Rectum (tissue), 1 donor: ENCODE results near the gene EIF4EBP3.

- PRO-cap = no peak
Measured at GRCh38 chr5:140142853-140143886, 17.4 kb downstream of the IGIP start.

DNA sequence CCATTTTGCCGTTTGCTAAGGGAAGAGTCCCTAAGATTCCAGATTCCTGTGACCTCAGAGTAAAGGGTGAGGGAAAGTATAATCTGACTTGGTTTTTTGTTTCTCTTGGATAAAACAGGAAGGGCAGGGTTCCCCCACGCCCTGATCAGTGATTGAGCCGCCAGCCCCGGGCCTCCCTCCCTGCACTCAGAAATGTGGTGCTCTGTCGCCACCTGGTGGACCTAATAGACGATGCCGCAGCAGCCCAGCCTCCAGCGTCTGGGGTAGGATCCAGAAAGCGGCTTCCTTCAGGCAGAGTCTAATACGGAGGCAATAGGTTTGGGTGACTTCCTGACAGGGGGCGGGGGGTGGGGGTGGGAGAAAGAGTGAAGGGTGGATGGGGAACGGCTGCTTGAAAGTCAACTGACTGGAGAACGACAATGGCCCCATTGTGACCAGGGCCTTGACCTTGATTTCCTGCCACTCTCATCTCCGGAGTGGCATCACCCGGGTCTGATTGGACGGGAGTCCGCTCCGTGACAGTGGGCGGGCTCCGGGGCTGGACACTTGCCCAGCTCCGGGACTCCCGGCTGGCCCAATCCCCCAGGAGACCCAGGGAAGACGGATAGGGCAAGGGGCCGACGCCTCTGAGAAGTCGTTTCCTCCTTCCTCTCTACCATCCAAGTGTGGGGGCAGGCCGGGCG lies 17.8 kb upstream of the CYSTM1 start:
- PRO-cap = no peak

DNA sequence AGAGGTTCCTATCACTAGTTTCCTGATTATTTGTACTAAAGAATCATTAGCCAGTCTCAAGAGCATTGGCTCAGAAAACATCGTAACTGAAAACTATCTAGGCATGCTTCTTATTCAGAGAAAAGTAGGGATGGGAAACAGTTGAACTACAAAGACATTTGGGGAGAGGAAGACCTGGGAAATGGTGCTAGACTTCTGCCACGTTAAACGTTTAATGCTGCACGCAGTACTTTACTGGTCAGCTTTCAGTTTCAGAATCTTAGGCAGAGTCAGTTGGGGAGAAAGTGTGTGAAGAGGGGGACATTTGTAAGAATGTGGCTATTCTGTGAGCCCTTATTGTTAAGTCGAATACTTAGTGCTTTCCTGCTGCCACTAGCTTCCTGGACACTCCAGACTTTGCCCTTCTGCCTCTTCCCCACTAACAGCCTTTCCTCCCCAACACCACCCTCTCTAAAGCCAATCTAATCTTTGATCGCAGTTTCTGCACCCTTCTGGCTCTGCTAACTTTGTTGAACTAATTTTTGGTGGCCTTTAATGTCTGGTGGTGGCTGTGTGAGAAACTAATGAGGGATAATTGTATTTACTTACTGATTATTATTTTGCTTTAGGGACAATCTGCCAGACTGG lies 6.0 kb downstream of the CYSTM1 start:
- PRO-cap = unidirectional peak, minus-strand start at position 374 of the sequence

- PRO-cap = bidirectional peak, plus-strand start at chr5:140241227, minus-strand start at chr5:140241039; bidirectional peak, plus-strand start at chr5:140241658, minus-strand start at chr5:140241498
Measured at GRCh38 chr5:140240876-140242133, 61.6 kb downstream of the PFDN1 start.

DNA sequence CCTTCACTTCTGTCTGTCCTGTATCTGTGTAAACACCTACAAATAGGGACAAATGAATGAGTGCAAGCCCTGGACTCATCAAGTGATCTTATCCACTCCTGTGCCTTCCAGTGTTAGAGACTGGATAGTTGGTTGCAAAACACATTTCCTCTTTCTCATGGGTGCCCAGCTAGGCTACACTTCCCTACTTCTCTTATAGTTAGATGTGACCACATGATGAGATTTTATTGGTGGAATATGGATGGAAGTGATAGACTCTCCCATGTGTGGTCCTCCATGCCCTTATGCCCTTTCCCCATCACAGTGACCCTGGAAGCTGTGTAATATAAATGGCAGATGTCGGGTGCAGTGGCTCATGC lies 17.0 kb upstream of the PFDN1 start:
- PRO-cap = unidirectional peak, minus-strand start at position 122 of the sequence

- PRO-cap = no peak
Measured at GRCh38 chr5:140363006-140363522, 3.1 kb downstream of the SLC4A9 start.

GRCh38 chr5:140506825-140507024 lies 40.7 kb upstream of the EIF4EBP3 start:
- PRO-cap = no peak

DNA sequence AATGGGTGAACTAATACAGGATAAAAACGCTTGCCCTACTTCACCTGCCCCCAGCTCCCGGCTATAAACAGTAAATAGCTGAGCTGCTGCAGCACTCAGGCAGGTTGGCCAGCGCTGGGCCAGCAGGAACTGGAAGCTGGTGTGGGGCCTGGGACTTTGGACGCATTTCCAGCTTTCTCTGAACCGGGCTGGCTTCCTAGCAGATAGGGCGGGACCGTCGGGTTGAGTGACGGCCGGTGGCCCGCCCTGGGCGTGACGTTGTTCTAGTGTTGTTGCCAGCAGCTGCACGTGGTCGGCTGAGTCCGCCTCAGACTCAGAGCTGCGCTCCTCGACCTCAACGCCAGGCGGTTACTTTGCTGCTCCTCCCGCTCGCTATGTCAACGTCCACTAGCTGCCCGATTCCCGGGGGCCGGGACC lies at the start of gene EIF4EBP3:
Gene EIF4EBP3, plus strand, starts transcription at position 299 of the 417 bp plus-strand sequence.
- PRO-cap = bidirectional peak, plus-strand start at position 316 of the sequence, minus-strand start at position 168 of the sequence

DNA sequence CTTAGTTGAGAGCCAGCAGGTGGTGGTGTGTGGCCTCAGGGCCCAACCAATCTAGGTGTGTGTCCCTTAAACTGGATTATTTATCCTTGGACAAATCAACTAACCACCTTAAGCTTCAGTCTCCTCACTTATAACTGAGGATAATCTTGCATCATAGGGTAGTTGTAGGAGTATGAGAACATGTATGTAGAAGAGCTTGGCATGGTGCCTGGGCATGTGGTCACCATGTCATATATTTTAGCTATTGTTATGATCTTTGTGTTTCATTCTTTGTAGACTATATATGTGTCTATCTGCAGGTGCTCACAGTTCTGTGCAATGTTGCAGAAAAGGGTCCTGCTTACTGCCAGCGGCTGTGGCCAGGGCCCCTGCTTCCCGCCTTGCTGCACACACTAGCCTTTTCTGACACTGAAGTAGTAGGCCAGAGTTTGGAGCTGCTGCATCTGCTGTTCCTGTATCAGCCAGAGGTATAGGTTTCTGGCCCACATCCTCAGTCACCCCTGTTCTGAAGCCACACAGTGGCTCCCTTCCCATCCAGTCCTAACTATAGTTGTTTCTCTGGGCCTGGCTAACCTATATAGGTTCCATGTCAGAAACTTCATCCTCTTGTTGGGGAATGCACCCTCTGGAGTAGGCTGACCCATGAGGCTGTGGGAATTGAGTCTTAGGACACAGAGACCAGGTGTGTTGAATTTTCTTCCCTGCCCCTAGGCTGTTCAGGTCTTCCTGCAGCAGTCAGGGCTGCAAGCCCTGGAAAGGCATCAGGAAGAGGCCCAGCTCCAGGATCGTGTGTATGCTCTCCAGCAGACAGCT lies 3.0 kb downstream of the NDUFA2 start:
- PRO-cap = no peak

- PRO-cap = no peak
Measured at GRCh38 chr5:141009437-141010038, 41.6 kb upstream of the PCDHB1 start.

DNA sequence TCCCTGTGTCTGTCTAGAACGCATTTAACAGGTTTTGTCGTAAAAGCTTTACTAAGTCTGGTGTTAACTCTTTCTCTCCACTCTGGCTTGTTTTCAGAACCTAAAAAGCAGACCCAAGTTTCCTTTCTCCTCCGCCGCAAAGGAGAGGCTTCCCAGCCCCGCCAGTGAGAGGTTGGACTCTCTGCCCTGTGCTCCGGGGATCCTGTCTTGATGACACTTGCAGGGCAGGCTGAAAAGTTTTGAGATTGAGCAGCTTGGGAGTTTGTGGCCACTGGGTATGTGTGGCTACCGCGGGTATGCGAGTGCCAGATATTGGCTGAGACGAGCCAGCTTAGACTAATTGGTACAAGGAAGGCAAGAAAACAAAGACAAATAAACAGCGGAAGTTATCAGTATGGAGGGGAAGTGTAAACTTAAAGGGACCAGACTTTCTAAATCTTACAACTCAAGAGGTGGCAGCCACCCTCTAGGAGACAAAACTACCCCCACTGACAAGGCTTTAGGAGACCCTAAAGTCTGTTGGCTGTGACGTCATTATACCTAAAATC lies 41.0 kb upstream of the PCDHB1 start:
- PRO-cap = no peak

DNA sequence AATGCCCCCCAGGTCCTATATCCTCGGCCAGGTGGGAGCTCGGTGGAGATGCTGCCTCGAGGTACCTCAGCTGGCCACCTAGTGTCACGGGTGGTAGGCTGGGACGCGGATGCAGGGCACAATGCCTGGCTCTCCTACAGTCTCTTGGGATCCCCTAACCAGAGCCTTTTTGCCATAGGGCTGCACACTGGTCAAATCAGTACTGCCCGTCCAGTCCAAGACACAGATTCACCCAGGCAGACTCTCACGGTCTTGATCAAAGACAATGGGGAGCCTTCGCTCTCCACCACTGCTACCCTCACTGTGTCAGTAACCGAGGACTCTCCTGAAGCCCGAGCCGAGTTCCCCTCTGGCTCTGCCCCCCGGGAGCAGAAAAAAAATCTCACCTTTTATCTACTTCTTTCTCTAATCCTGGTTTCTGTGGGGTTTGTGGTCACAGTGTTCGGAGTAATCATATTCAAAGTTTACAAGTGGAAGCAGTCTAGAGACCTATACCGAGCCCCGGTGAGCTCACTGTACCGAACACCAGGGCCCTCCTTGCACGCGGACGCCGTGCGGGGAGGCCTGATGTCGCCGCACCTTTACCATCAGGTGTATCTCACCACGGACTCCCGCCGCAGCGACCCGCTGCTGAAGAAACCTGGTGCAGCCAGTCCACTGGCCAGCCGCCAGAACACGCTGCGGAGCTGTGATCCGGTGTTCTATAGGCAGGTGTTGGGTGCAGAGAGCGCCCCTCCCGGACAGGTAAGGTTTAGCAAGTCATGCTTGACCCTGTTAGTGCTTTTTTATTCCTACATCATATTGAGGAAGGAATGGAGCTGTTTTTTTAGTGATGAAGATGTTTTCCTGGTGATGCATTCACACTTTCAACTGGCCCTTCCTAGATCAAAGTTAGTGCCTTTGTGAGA lies 2.3 kb downstream of the PCDHGC3 start:
- PRO-cap = no peak

- PRO-cap = no peak
Measured at GRCh38 chr5:141495912-141496530, 7.1 kb downstream of the PCDHGC5 start.

- PRO-cap = no peak
Measured at GRCh38 chr5:141514553-141514641, 25.5 kb downstream of the PCDHGC5 start.

GRCh38 chr5:141524525-141525669 lies 36.0 kb downstream of the PCDHGC5 start:
- PRO-cap = no peak

DNA sequence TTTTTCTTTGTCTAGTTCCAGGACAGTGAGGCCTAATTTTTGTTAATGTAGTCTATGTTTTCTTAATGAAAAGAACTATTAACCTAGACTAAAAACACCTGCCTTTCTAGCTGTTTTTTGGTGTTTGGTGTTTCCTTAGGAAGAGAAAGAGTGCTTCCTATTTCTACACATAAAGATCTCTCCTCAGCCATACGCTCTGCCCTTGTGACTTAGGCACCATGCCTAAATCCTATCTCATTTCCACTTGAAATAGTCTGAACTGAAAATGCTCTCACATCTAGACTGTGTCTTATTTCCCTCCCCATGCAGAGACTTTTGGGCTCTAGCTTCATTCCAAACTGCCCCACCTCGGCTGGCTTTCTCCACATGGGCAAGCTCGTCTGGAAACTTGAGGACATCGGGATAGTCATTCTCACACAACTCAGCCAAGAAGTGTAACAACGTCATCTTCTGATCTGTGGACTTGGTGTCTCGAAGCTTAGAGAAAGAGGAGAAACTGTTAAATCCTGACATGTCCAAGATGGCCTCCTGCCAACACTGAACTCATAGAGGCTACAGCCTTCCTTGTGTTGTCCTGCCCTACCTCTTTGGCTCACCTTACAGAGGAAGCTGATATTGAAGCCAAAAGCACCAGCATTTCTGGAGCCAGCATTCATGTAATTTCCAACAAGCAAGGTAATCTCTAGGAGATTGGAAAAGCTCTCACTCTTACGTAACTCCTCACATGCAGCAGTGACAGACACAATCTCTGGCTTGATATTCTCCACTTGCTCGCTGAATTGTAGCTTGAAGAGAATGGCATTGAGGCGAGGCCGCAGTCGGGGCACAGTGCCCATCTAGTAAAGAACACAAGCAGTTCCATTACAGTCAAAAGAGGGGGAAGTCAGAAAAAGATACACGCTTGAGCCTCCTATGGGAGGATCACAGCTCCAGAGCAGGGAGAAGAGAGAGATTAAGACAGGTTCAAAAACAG lies 39.5 kb downstream of the PCDHGC5 start:
- PRO-cap = no peak

GRCh38 chr5:141529839-141530814 lies 41.2 kb downstream of the PCDHGC5 start:
- PRO-cap = no peak

DNA sequence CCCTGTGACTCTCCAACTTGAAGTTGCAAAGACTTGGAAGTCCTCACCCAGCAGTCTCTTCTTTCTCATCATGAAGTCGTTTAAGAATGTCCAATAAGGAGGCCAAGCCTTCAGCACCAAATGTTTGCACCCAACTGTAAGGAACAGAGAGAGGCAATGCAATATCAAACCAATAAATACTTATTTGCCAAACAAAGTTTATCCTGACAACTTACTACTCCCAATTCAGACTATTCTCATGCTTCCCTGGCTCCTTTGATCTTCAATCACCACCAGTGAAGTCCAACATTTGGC lies 35.7 kb downstream of the DIAPH1 start:
- PRO-cap = no peak

- PRO-cap = no peak
Measured at GRCh38 chr5:141634507-141635259, 2.0 kb downstream of the HDAC3 start.

DNA sequence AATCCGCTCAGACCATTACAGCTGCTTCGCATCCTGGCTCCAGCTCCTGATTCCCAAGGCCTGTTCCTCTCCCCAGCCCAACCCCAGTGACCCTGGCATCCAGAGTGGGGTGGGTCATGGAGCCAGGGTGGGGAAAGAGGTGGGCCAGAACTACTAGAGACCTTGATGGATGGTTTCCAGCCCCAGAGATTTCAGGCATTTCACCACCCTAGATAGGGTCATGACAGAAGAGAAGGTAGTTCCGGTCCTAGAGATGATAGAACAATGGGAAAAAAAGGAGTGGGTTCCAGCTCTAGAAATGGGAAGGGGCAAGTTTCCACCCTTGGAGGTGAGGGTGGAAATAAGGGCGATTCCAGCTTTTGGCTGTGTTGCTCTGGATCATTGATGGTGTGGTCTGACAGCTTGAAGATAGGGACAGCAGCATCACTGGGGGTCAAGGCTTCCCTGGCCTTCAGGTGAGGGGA lies 4.3 kb downstream of the RELL2 start:
- PRO-cap = no peak